Fibroblast of the aortic adventitia (primary cell): ENCODE data around the genes SMIM12, AGO1, AGO3 and COL8A2.

DNA sequence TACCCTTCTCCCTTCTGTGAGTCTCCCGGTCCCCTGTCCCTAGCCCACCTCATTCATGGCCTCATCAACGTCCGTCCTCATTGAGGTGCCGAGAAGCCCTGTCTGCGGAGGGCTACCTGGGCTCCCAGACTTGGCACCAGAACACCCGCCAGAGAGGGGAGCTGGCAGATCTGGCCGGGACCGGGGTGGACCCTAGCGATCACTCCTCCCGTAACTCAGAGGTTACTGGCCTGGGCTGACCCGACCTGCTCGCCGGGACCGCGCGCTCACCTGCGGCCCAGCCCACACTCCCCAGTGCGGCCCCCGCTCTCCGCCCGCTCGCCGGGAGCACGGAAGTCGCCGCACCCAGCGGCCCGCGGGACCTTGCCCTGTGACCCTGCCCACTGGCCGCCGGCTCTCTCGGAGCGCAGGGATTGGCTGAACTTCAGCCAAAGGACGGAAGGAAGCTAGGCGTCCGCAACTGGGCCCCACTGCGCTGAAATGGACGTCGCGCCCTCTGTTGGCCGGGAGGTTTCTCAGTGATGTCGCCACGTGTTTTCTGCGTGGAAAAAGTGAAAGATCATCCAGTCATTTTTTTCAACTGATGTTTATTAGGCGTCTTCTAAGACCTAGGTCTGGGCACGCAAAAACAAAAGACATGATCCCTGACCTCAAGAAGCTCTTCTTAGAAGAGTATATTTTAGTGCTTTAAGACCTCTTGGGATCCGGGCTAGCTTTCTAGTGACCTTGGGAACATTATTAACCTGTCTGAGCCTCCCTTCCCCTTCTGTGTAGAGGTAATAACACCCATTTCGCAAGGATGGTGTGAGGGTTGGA lies at the start of gene SMIM12:
SMIM12 (minus strand) TSS at position 343 of the 816 bp plus-strand sequence.
- CAGE, long polyA plus RNA = no peak

DNA sequence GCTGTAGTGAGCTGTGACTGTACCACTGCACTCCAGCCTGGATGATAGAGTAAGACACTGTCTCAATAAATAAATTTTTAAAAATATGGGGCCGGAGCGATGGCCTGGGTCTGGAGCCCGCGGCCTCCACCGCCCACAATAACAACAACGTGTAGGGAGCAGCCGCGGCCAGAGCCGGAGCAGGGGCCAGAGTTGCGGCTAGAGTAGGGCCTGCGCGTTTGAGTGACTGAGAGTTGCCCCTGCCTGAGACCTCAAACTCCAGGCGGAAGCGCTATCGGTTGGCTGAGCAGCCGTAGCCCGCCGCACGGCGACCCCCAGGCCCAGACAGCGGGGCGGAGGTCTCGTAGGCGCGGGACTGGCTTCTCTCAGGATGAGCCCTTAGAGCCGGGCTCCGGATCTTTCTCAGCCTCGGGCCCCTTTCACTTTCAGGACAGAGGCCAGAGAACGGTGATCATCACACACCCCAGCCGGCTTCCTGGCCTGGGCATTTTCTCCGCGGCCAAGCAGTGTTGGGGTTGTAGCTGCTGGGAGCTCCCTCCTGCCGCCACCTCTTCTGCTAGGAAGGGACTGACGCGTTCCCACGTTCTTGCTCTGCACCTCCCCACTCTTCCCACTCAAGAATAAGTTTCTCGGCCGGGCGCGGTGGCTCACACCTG lies 41.6 kb downstream of the ZMYM1 start:
- CAGE, long polyA plus RNA = no peak

GRCh38 chr1:35180674-35181436 lies 12.1 kb downstream of the SFPQ start:
- CAGE, long polyA plus RNA = no peak

DNA sequence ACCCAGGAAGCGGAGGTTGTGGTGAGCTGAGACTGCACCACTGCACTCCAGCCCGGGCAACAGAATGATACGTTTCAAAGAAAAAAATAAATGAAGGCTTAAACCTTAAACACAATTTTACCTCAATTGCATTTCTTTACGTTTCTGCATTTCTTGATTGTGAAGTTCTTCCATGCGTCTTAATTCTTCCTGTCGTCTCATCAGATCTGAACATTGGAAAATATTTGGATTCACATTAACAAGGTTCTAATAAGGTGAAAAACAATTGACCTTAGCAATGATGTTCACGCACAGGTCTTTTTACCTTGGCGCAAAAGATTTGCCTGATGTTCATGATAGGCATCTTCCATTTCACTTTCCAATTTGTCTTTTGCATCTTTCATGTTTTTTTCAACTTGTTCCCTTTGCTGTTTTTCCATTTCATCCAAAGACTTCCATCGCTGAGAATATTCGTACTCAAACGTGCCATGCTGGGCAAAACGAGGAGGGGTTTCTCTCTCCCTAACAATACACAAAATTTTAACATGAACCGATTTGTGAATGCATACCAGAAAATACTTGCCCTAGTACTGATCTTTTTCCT lies 4.0 kb downstream of the SFPQ start:
- CAGE, long polyA plus RNA = no peak

DNA sequence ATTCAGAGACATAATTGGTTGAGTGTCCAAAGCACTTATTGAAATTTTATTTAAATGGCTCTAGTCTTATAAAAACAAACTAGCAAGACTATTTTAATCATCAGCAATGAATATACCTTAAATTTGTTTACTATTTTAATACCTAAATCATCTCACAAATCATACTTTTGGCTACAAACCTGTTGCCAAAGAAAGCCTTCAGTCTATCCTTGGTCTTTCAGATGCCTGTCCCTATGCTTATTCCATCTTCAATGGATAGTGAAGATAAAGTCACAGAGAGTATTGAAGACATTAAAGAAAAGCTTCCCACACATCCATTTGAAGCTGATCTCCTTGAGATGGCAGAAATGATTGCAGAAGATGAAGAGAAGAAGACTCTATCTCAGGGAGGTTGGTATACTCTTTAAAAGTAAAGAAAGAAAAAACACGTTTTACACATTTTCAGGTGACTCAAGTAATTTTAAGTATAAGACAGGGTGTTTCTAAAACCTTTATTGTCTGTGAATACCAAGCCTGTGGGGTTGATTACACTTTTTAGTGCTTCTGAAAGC lies 128.7 kb downstream of the ZMYM4 start:
- CAGE, long polyA plus RNA = no peak

- CAGE, long polyA plus RNA = no peak
Measured at GRCh38 chr1:35501117-35501779, 56.0 kb downstream of the KIAA0319L start.

GRCh38 chr1:35560756-35561335 lies 3.2 kb downstream of the NCDN start:
- CAGE, long polyA plus RNA = no peak

GRCh38 chr1:35882808-35883548 lies at the start of gene AGO1:
Gene AGO1 (plus strand): TSS chr1:35883209.
- CAGE, long polyA plus RNA = no peak

GRCh38 chr1:35883549-35884381 lies 756 bp downstream of the AGO1 start:
- CAGE, long polyA plus RNA = no peak

GRCh38 chr1:35920329-35921314 lies 10.3 kb upstream of the AGO3 start:
- CAGE, long polyA plus RNA = no peak

- CAGE, long polyA plus RNA = no peak
Measured at GRCh38 chr1:35930512-35931499, at the start of gene AGO3. Gene AGO3 (plus strand): TSS chr1:35931105.

- CAGE, long polyA plus RNA = no peak
Measured at GRCh38 chr1:36084713-36085020, 773 bp downstream of the TEKT2 start.

- CAGE, long polyA plus RNA = no peak
Measured at GRCh38 chr1:36124909-36126057, at the start of gene COL8A2. Gene COL8A2 (minus strand): TSS chr1:36125222.

DNA sequence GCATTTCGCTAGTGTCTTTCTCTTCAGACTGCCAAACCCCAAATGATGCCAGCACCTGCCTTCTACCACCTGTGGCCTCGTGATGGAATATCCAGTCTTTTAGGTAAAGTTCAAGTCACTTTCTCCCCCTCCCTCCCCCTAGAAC lies 551 bp upstream of the TRAPPC3 start:
- CAGE, long polyA plus RNA = no peak

DNA sequence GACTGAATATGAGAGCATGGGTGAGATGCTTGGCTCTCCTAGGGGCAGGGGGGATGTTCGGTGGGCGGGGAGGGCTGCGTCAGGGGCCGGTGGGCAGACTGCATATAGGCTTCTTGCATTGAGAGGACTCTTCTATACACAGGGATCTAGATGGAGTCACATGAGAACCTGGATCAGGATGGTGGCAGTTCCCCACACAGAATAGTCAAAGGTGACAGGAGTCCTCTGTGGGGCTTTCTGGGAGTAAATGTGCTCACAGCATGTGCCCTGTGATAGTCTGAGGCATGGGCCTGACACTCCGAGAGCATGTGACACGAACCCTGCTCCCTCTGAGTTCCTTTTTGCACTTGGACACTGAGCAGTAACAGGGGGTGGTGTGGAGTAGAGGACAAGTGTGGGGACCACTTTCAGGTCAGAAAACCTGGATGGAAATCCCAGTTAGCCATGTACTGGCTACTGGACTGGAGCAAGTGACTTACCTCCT lies 2.2 kb downstream of the MAP7D1 start:
- CAGE, long polyA plus RNA = no peak

GRCh38 chr1:36177542-36178360 lies 21.8 kb downstream of the MAP7D1 start:
- CAGE, long polyA plus RNA = no peak

DNA sequence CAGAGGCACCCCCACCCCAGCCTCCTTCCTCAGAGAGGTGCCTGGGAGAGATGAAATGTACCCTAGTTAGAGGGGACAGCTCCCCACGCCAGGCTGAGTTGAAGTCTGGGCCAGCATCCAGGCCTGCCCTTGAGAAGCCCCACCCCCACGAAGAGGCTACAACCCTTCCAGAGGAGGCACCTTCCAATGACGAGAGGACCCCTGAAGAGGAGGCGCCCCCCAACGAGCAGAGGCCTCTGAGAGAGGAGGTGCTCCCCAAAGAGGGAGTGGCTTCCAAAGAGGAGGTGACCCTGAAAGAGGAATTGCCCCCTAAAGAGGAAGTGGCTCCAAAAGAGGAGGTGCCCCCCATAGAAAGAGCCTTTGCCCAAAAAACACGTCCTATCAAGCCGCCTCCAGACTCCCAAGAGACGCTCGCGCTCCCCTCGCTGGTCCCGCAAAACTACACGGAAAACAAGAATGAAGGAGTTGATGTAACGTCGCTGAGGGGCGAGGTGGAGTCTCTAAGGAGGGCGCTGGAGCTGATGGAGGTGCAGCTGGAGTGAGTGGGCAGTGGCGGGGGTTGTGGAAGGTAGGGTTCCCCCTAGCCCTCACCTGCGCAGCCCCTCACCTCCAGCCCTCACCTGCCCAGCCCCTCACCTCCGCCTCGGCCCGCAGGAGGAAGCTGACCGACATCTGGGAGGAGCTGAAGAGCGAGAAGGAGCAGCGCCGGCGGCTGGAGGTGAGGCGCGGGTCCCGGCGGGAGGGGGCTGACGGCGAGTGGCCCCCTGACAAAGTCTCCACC lies 3.0 kb downstream of the EVA1B start:
- CAGE, long polyA plus RNA = no peak

DNA sequence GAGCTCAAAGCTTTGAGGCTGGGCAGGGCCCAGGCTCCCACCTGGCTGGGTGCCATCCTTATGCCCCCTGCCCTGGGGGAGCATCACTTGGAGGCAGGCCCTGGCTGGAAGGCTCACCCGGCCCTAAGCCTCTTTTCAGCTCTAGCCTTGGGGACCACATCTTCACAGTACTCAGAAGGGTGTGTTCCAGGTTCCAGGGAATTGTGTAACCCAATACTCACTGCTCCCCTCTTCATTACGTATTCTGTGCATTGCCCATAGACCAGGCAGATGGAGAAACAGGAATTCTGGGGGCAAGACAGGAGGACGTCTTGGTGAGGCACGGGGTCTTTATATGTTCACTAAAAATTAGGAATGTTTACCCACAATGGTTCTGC lies 417 bp upstream of the CSF3R start:
- CAGE, long polyA plus RNA = no peak

DNA sequence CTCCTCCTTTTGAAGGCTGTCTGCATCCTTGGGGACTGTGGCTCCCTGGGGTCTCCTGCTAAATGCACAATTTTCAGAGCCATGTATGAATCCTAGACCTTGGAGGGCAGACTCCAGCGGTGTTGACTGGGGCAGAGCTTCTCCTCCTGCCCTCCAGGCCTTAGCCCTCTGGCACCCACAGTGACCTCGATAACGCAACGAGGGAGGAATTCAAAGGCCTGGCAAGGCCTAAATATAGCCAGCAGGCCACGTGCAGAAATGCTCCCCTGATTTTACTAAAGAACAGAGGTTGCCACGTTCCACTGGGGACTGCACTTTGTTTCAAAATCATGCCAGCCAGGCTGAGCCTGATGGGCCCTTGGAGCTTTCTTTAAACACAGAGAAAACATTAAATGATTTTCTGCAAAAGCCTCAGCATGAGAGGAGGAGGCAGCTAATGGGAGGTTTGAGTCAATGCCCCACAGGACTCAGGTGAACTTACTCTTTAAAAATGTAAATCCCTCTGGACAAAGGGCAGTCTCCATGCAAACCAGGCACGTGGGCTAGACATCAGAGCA lies 28.1 kb downstream of the GRIK3 start:
- CAGE, long polyA plus RNA = no peak

GRCh38 chr1:37474263-37474464 lies 216 bp upstream of the ZC3H12A start:
- CAGE, long polyA plus RNA = no peak